Duodenum (tissue), 1 donor: ENCODE measurements around a stretch of chr10.

DNA sequence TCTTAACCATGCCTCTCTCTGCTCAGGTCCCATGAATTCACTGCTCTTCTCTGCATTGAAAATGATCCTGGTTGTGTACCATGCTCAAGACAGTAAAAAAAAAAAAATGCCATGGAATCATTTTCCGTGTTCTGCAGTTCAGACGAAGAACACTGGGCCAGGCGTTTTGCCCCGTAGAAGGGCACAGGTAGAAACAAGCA, 194.1 kb upstream of the PFKP start:
- PRO-cap = no peak

DNA sequence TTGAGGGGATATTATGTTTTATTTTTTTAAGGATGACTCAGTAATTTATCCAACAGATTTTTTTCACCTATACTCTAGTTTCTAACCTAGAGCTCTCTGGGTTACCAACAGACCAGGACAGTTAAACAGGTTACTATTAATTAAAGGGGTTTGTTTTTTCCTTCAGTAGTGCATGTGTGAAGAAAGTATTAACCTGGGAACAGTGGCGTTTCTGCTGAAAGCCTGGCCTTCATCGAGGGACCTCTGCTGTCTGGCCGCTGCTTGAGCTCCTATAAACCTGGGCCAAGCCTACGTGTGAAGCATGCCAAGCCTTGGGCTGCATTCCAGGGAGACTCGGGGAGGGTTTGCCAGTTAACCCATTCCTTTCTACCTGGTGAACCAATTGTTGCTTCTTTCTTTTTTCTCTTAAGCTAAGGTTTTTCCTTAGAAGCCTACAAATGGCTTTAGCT, 23.5 kb downstream of the PFKP start:
- PRO-cap = no peak

GRCh38 chr10:3101133-3101701, 33.9 kb downstream of the PFKP start:
- PRO-cap = no peak

DNA sequence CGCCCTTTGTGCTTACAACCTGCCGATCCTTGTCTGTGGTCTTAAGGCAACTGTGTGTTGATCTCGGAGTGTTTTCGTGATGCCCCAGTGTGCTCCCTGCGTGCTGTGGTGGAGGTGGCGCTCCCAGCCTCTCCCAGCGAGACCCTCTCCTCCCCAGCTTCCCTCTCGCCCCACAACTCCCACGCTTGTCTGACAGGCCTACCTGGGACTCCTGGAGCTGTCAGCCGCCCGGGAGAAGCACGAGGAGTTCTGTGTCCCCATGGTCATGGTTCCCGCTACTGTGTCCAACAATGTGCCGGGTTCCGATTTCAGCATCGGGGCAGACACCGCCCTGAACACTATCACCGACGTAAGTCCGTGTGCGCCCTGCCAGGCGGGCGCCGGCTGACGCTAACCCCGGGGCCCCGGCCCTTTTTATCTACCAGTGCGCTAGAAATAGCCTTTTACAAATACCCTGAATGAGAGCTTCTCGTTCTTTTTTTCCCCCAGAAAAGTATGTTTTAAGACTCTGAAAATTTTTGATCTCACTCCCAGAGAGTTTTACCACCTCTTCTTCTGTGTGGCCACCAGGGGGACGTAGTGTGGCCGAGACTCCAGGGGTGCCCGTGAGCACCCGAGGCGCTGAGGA, 52.5 kb downstream of the PFKP start:
- PRO-cap = no peak

DNA sequence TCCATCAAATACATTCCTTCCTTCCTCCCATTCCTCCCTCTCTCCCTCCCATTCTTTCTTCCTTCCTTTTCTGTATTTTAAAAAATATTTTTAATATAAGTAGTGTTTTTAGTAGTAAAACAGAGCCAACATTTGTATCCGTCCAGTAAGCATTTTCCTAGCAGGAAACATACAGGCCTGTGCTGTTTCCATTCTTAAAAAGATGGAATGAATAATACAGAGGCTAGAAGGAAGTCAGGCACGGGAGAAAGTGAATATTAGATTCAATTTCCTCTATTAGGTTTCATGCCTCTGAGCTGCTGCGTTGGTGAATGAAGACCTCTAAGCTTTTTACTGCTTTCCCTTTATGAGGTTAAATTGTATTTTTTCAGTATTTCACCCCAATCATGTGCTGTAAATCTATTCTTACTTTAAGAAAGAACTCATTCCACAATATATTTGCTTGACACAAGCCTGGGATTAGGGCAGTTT, 75.9 kb upstream of the PITRM1 start:
- PRO-cap = no peak

DNA sequence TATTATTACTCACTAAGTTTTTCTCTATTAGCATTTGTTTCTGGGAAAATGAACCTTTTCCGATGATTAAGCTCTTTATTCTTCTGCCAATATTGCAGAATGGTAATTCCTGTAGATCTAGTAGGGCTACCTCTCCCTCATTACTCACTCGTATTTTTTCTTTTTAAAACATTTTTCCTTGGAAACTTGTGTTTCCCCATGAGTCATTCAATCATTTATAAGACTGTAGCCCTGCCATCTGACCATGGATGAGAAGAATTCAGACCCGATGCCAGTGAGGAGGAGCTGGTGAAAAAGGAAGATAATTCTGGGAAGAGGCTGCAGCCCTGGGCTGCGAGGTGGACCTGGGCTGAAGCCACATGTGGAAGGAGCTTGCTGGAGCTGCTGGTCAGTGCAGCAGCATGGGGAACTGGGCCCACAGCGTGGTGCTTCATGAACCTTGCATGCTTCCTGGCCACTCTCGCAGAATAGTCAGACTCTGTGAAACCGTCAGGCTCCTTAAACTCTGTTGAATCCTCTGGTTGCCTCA, 242.8 kb downstream of the KLF6 start:
- PRO-cap = no peak

GRCh38 chr10:3574453-3574905, 210.5 kb downstream of the KLF6 start:
- PRO-cap = no peak

- PRO-cap = unidirectional peak, plus-strand start at chr10:3668841
These were observed 116.7 kb downstream of the KLF6 start for GRCh38 chr10:3667998-3669115.

DNA sequence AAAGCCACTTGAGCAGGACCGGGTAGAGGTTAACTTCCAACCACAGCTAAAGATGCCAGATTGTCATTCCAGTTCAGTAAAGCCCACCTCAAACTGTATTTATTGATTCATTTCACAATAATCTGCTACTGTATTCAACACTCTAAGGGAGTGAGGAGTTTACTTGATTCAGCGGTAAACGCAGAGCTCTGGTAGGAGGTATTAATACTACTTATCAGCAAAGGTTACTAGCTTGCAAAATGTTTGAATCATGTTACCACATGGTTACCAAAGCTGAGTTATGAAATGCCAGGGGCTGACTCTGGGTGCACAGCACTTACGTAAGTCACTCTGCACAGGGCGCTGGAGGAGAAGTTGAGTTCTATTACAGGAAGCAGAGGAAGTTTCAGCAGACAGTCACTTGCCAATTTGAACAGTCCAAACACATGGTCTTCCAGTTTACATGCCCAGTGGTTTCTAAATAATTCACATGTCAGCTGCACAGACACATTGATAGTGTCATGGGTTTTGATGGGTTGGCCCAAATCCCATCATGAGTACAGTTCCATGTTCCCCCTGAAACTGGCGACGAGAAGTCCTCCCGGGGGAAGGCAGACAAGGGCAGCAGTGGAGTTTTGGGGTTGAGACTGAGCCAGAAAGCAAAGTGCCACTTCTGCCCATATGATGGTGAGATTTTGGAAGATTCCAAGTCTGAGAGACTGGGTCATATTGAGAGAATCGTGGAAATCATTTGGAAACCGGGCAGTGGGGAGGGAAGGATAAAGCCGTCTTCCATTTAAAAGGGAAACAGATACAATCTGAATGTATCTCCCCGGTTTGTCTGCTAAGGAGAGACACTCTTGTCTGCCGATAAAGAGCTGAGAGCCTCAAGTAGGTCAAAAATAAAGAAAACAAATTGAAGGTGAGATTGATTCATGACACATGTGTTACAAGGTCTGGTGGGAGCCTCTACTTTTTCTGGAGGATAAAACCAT, 64.3 kb downstream of the KLF6 start:
- PRO-cap = no peak

- PRO-cap = no peak
These were observed 55.6 kb downstream of the KLF6 start for GRCh38 chr10:3729341-3729879.

- PRO-cap = no peak
These were observed 29.0 kb upstream of the KLF6 start for GRCh38 chr10:3813940-3814492.

GRCh38 chr10:3825232-3825734, 40.3 kb upstream of the KLF6 start:
- PRO-cap = no peak

DNA sequence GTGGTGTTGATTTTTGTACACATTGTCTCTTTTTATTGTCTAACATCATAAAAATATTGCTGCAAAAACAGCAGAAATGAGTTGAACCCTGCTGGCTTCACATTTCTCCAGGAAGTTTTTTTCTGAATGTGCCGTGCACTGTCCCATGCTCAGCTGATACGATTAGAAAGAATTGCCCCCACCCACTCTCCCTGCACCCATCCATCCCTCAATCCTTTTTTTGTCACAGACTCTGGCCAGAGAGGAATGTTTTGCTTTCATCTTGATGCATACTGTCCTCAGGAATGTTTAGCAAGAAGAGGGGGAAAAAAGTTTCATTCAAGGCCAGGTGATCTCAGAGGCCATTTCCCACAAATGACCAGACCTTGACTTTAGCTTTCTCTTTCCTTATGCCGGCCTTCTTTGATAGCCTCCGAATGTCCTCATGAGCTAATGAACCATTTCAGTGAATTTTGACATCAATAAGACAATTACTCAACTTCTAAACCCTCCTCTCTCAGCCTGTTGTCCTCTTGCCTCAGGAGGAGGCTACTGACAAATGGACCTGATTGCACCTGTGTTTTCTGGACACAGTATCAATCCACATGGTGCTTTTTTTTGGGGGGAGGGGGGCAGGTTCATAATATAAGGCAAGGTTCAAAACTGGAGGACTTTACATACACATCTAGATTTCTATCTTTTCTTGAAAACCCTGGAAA, 105.0 kb upstream of the KLF6 start:
- PRO-cap = no peak

DNA sequence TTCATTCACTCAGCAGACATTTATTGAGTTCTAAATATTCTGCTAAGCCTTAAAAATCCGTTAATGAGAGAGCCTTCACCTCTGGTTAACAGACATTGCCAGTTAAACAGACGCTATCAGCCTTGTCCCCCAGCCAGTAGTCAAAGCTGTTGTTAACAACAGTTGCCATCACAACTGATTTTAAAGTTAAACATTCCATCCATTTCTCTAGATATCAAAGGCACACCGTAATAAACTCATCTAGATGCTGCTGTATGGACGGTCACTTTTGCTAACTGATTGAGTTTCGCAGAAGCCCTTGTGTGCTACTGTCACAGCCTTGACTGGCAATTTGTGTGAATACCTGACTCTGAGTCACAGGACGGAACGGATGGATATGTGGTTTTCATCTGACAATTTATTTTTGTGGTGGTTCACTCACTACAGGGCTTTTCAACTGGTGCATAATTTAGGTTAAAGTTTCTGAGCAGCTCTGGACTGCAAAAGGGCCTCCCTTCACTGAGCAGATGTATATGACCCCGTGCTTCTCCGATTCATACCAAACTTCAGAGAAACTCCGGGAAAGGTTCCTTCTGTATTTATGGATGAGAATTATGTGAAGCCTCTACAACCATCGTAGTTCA, 160.8 kb upstream of the KLF6 start:
- PRO-cap = no peak

GRCh38 chr10:4206267-4207080, 421.5 kb upstream of the KLF6 start:
- PRO-cap = no peak

GRCh38 chr10:4315483-4315955, 510.5 kb upstream of the AKR1E2 start:
- PRO-cap = no peak

- PRO-cap = no peak
These were observed 506.1 kb upstream of the AKR1E2 start for GRCh38 chr10:4319792-4320389.

GRCh38 chr10:4826411-4827151, 574 bp downstream of the AKR1E2 start:
- PRO-cap = bidirectional peak, plus-strand start at chr10:4826690, minus-strand start at chr10:4826618

- PRO-cap = no peak
These were observed 21.5 kb downstream of the AKR1E2 start for GRCh38 chr10:4847325-4848086.

DNA sequence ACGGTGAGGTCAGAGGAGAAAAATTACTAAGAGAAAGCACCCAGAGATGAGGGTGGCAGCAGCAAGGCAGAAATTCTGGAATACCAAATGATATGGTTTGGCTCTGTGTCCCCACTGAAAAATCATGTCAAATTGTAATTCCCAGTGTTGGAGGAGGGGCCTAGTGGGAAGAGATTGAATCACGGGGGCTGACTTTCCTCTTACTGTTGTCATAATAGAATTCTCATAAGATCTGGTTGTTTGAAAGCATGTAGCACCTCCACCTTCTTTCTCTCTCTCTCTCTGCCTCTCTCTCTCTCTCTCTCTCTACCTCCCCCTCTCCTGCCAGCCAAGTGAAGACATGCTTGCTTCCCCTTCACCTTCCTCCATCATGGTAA, 19.3 kb upstream of the AKR1C1 start:
- PRO-cap = no peak